Glomerular endothelial cell (primary cell): ENCODE measurements around the gene PLEKHG4B.

DNA sequence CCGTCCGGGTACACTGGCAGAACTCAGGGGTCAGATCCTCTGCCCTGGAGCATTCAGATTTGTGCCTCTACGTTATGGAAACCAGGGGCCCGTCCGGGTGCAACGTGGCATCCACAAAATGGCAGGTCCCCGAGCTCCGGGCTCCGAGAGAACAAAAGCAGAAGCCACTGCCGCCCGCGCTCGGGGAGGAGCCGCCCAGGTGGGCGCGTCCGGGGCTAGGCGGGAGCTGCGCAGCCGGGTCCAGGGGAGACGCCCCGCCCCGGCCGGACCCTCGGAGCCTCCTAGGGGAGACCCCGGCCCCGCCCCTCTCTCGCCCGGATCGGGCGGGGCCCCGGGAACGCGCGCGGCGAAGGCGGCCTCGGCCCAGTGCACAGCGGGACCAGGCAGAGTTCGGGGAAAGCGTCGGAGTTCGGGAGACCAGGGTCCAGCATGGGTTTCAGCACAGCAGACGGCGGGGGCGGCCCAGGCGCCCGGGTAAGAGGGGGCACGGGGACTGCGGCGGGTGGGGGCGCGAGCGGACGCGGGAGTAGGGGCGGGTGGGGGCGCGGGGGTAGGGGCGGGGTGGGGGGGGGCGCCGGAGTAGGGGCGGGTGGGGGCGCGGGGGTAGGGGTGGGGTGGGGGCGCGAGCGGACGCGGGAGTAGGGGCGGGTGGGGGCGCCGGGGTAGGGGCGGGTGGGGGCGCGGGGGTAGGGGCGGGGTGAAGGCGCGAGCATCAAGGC is at the start of gene PLEKHG4B:
PLEKHG4B (plus strand) TSS at position 366 of the 719 bp plus-strand sequence.
- RAMPAGE, long total RNA: no peak

GRCh38 chr5:200826-201575 is 9.7 kb downstream of the LRRC14B start:
- RAMPAGE, long total RNA: no peak

GRCh38 chr5:206322-206849 is 11.6 kb downstream of the CCDC127 start:
- RAMPAGE, long total RNA: no peak

DNA sequence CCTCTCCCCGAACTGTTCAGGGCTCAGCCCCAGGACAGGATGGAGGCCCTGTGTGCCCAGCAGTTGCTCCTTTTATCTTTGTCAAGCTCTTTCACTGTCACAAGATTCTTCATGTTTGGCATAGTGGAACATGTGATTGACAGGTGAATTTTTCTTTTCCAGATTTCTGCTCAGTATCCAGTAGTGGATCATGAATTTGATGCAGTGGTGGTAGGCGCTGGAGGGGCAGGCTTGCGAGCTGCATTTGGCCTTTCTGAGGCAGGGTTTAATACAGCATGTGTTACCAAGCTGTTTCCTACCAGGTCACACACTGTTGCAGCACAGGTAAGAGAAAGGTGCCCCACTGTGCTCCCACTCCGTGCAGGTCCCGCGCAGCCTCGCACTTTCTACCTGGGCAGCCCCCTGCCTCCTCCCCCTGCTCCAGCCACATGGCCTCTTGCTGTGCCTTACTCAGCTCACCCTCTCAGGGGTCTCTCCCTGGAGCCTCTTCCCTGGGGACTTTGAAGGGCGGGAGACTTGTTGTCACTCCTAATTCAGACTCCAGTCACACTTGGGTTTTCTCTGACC is 6.2 kb downstream of the SDHA start:
- RAMPAGE, long total RNA: no peak

DNA sequence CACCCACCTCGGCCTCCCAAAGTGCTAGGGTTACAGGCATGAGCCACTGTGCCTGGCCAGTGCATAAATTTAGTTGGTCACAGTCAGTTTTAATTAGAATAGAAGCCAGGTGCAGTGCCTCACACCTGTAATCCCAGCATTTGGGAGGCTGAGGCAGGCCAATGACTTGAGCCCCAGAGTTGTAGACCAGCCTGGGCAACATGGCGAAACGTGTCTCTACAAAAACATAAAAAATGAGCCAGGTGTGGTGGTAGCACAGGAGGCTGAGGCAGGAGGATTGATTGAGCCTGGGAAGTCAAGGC is 17.8 kb upstream of the PDCD6 start:
- RAMPAGE, long total RNA: no peak

GRCh38 chr5:281502-281987 is 10.1 kb downstream of the PDCD6 start:
- RAMPAGE, long total RNA: no peak

DNA sequence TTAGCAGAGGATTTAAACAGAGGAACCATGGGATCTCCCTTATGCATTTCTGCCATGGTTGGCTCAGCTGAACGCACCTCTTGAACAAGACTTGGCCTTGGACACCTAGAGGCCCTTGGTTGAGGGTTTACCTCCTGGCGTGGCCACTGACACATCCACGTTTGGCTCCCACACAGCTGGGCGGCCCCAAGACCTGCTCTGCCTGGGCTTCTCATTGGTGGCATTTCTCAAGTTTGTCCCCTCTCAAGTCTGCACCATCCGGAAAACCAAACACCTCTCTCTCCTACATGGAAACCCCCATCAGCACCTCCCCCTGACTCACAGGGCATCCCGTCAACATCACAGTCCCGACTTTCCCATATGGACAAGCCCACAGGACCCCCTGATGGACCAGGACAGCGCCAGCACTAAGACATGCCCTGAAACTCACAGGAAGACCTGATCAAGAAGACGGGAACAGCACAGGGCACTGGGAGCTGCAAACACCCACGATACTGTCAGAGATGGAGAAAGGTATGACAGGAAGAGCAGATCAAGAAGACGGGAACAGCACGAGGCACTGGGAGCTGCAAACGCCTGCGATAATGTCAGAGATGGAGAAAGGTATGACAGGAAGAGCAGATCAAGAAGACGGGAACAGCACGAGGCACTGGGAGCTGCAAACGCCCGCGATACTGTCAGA is 21.5 kb downstream of the PDCD6 start:
- RAMPAGE, long total RNA: no peak

DNA sequence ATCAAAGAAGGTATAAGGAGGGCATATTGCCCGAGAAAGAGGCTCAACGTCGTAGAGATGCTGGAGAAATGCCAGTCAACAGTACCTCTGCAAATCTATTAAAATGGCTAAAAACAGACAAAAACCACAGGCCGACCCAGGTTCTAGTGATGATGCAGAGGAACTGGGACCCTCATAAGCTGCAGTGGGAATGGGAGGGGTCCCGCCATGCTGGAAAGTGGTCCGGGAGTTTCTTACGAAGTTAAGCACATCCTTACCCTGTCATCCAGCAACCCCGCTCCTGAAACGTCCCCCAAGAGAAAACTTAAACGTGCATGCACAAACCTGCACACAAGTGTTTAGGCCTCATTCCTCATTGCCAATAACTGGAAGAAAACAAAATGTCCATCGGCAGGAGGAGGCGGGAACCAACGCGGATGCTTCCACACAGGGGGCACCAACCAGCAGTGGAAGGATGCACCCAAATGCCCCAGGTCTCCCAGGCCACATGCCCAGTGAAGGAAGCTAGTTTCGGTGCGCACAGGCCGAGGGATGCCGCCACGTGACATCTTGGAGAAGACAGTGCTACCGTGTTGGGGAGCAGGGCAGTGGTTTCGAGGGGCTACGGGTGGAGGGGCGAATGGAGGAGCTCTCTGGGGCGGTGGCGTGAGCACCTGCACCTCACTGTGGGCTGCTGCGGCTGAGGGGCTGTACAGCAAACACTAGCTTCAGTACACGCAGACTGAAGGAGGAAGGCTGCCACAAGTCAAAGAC is 23.1 kb downstream of the PDCD6 start:
- RAMPAGE, long total RNA: no peak

DNA sequence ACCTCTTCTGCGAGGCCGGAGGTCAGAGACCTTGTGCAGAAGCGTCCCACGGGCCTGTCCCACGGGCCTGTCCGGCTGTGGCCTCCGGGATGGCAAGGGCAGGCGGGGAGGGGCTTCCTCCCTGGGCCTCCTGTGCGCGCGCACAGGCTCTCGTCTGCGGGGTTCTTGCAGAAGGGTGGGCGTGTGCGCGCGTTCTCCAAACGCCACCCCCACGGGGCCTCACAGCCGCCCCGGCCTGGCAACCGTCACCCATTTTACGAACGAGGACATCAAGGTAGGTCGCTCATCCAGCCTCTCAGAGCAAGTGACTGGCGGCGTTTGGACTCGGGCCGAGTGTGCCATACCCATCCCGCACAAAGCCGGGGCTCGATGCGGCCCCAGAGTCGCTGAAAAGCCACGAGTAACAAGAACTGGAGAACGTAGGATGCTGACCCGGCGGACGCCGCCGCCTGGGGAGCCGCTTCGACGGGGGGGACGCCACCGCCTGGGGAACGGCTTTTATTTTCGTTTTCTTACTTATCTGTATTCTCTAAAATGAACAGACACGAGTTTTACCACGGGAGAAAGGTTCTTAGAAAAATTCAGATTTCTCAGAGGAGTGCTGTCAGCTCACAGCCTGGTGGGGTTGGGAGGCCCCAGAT is 995 bp downstream of the AHRR start:
- RAMPAGE, long total RNA: no peak

DNA sequence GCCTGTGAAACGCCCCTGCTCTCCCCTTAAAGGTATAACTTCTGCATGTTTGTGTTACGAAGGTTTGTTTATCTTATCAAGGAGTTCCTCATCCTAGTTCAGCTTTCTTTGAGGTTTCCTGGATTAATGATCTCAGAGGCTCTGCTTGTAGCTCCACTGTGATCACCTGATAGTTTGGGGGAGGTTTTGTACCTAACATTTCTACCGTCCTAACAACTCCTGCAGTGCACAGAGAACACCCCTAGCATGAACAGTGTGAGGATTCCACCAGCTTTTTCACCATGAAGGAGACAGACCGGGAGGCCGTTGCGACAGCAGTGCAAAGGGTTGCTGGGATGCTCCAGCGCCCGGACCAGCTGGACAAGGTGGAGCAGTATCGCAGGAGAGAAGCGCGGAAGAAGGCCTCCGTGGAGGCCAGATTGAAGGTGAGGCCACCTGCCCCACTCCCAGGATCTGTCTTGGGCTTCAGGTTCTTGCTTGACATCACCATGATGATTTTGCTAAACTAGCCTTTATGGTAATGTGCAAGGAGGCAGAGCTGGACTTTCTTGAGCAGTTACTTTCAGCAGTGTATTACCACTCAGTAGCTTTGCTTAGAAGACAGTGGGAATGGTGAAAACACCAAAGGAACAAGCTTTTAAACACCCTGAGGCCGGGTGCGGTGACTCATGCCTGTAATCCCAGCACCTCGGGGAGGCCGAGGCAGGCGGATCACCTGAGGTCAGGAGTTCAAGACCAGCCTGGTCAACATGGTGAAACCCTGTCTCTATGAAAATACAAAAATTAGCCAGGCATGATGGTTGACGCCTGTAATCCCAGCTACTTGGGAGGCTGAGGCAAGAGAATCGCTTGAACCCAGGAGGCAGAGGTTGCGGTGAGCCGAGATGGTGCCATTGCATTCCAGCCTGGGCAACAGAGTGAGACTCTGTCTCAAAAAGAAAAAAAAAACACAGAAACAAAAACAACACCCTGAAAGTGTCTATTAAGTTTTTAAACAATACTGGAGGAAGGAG is 3.3 kb downstream of the EXOC3 start:
- RAMPAGE, long total RNA: no peak

DNA sequence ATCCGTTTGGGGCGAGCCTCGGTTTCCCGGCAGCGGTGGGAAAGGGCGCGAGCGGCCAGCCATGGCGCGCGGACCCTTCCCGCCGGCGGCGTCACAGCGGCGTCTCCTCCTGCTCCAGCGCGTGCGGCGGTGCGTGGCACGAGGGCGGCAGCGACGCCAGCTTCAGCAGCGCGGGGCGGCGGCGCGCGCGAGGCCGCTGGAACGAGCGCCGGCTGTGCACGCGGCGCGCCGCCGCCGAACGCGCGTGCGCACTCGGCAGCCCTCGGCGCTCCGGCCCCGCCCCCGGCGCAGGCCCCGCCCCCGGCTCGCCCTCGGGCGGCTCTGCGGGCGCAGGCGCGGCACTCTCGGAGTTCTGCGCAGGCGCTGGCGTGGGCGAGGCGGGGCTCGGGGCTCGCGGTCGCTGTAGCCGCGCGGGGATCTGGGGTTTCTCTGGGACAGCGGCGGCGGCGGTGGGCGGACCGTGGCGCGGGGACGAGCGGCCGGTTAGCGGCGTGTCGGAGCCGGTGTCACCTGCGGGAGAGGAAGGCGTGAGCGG is 30.0 kb downstream of the EXOC3 start:
- RAMPAGE, long total RNA: no peak

GRCh38 chr5:475795-476486 is 33.0 kb downstream of the EXOC3 start:
- RAMPAGE, long total RNA: no peak

DNA sequence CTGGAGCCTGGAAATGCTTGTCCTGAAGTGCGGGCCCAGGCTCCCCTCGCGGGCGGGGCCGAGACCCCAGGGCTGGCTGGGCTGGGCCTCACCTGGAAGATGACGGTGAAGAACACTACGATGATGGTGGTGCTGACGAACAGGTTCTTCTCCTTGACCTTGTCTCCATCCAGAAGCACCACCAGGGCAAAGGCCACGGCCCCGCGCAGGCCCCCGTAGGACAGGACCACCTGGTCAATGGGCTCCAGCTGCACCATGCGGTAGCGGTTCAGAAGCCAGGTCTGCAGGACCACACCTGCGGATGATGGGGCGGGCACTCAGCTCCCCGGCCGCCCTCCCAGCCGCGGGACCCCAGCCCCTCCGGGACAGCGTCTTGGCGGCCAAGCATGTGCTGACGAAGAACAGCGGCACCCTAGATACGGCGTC is 39.5 kb downstream of the EXOC3 start:
- RAMPAGE, long total RNA: no peak

DNA sequence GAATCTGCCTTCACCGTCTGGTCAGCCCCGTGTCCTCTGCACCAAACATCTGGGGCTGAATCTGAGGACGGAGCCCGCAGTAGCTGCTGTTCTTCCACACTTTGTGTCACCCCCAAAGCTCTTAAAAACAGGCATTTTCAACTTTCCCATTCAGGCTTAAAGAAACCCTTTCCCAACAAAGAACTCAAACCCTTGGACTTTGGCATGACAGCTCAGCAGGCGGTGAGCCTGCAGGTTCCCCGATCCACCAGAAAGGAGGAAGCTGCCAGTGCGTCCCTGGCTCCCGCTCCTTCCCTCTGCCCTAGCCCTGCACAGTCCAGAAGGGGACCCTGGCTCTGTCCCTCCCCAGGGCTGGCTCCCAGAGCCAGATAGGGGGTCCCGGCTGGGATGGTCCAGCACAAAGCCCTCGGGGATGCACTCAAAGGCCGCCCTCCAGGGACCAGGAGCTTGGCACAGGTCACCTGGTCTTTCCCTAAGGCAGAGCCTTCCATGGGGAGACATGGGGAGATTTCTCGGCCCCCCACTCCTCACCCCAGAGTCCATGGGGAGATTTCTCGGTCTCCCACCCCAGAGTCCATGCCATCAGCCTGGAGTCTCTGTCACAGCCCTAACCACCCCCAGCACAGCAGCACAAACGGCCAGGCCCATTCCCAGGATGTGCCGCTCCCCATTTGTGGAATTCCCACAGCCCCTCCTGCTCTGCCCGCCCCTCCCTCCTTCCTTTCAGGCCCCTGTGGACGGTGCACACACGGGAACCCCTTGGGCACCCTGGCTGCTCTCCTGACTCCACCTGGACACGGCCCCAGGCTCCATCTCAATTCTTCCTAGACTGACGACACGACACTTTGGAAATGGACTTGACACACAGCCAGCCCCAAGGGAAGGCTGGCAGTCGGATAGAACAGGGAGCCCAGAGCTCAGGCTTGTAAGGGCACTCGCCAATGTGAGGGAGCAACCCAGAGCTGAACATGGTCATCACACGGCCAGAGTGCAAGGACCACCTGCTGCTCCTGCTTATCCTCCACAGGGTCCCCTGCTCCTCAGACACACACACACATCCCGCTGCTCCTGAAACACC is 9.3 kb downstream of the SLC9A3 start:
- RAMPAGE, long total RNA: no peak

- RAMPAGE, long total RNA: no peak
Measured at GRCh38 chr5:662955-663544, 30.1 kb downstream of the TPPP start.

DNA sequence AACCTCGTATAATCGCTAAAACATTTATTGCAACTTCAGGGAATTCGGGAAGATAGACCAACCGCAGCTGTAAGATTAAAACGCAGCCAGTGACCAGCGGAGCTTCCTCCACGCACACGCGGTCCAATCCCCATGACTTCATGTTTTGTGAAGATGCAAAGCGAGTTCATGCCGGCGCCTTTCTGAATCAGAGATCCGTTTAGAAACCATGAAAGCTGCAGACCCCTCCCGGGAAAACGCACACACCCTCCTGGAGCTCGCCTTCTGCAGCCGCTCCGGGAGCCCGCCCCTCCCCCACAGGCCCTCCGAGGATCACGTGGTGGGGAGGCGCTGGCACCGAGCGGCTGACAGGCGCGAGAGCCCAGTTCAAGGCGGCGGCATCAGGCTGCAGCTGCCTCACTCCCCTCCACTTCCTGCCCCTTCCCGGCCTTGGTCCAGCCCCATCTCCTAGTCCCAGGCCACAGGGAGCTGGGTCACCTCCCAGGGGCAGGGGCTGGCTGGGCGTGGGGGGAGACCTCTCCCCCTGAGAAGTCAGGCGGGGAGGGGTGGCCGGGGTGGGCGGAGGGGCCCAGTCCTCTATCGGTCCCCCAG is 2.2 kb downstream of the TPPP start:
- RAMPAGE, long total RNA: no peak

GRCh38 chr5:713593-714235 is 20.6 kb upstream of the TPPP start:
- RAMPAGE, long total RNA: no peak

GRCh38 chr5:862077-862945 is 11.5 kb upstream of the ZDHHC11 start:
- RAMPAGE, long total RNA: no peak

DNA sequence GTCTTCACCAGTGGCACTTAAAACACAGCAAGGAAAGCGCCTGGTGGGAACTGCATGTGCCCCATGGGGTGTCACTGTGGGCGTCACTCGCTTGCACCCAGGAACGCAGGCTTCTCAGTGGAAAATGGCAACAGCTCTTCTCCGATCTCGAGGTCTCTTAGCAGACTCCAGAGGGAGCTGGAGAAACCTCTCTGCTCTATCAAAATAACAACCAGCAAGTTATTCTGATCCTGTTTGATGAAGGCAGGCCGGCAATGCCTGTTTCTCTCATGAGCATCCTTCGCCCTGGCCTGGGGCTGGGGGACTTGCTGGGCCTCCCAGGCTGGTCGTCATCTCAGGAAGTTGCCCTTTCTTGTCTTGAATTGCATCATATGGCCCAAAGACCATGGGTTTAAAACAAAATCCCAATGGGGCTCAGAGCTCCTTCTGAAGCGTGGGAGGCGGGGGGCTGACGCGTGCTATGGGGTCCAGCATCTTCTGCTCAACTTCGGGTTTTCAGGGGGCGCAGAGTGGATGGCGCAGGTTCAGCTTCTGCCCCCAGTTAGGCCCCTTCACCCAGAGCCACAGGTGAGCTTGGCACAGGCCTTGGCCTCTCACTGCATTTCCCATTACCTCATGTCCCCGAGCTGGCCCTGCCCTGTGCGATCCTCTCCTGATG is 55.7 kb downstream of the TRIP13 start:
- RAMPAGE, long total RNA: no peak

DNA sequence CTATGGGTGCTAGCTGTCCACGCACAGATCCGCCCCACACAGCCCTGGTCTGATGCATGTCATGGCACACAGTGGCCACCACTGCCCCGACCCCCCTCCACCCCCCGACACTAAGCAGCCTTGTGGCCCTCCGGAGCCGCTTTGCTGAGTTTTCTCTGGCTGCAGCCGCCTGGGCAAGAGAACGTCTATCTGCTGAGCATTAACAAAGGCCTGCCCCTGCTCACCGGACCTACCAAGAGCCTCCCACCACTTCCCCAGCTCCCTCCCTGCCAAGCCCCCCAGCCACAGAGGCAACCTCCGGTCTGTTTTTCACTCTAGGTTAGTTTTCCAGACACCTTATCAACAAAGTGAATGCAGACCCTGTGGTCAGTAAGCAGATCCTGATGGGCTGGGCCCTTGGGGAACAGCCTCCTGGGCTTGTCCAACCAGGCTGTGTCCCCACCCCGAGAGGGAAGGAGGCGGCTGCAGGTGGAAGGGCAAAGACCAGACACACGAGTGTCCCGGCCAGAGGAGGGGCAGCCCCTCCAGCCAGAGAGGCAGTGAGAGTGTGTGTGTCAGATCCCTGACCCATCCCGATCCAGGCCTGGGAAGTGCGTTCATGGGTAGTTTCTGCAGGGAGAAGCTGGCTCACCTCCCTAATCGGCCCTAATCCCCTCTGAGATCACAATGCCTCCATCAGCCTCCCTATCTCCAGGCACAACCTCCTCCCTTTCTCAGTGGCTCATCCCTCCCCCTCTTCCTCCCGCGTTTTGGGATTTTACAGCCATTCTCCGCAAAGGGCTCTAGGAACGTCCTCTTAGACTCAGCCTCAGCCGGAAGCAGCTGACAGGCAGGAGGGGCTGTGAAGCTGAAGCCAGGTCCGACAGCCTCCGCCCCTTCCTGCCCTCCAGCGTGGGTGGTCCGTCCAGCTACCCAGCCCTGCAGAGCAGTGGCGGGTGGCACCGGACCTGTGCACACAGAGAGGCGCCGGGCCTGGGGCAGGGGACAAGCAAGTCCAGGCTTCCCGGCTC is 9.9 kb downstream of the SLC12A7 start:
- RAMPAGE, long total RNA: no peak